BJ (cell line): ENCODE results near the genes FAM118A, RIBC2, FBLN1 and ATXN10.

DNA sequence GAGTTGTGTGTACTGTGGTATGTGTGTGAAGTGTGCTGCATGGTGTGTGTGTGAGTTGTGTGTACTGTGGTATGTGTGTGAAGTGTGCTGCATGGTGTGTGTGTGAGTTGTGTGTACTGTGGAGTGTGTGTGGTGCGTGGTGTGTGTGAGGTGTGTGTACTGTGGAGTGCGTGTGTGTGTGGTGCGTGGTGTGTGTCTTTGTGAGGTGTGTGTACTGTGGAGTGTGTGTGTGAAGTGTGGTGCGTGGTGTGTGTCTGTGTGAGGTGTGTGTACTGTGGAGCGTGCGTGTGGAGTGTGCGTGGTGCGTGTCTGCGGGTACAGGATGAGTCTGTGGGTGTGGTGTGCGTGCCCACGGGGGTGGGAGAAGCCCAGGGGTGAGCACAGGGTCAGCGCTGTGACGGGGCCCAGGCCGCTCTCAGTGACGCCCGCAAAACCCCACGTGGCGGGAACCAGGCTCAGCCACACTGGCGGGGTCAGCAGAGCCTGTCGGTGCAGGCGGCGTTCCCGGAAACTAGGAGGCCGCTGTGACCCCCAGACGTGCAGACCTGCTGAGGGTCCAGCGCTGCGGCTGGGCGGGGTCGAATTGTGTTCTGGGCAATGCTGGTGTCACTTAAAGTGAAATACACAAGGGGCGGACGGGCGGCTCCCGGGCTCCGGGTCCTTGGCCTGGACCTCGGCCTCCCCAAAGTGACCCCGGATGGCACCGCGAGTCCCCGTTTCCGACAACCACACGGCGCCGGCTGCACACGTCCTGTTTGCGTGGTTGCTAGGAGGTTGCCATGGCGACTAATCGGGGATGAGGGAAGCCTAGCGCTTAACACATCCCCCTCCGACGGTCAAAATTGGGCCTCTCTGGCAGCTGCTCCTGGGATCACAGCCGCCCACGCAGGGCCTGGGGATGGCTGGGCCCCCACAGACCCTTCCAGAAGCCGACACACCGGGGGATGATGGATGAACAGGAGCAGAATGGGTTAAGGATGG is 81.9 kb upstream of the PRR5 start:
- CAGE, long polyA plus RNA = no peak
- RRBS = 14% methylated on average over 10 of the region's 54 CpGs

DNA sequence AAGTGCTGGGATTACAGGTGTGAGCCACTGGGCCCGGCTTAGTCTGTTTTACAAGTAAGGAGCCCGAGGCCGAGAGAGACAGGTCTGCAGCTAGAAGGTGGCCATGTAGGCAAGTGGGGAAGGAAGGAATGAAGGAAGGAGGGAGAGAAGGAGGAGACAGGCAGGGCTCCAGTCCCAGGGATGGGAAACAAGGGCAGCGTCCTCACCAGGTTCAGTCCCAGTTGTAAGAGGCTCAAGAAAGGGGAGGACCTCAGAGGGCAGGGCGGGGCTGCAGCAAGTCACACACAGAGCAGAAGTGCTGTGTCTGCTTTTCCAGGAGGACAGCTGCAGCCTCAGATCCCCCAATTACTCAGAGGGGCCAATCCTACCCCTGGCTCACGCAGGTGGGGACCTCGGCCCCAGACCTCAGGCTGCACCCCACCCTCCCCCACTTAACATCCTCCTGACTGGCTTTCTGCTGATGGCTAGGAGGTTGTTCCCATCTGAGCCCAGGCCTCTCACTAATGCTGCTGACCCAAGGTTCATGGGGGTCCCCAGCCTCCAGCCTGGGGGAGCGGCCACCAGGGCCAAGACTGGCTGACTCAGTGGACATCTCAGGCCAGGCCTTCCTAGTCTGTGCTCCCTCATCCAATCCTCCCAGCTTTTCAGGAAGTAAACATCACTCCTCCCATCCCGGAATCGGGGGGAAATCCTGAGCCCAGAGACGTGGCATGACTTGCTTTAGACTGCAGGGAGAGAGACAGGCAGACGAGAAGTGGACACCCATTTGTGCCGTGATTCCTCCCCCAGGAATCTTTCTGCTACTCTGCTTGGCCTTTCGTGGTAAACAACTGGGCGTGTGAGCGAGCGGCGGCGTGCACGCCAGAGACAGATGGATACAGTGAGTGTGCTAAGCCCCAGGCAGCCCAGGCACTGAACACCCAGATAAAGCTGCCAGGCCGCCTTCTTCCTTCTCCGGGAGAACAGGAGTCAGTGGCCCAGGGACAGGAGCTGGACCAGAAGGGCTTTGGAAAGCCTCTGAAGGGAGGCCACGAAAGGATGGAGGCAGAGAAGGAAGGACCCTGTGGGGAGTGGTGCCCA is 53.4 kb upstream of the PRR5 start:
- CAGE, long polyA plus RNA = no peak
- RRBS = no CpG with 5 or more reads among the region's 23 CpGs

GRCh38 chr22:44729273-44730280 is 22.8 kb upstream of the ARHGAP8 start:
- CAGE, long polyA plus RNA = no peak
- RRBS = 14% methylated on average over 13 of the region's 54 CpGs

- CAGE, long polyA plus RNA = no peak
- RRBS = no CpG with 5 or more reads among the region's 5 CpGs
These were observed 79.6 kb downstream of the PHF21B start for GRCh38 chr22:44930212-44930673.

GRCh38 chr22:44994877-44995448 is 14.8 kb downstream of the PHF21B start:
- CAGE, long polyA plus RNA = no peak
- RRBS = no CpG with 5 or more reads among the region's 14 CpGs

GRCh38 chr22:45249237-45249646 is 8.5 kb upstream of the KIAA0930 start:
- CAGE, long polyA plus RNA = no peak
- RRBS = no CpG with 5 or more reads among the region's 8 CpGs

DNA sequence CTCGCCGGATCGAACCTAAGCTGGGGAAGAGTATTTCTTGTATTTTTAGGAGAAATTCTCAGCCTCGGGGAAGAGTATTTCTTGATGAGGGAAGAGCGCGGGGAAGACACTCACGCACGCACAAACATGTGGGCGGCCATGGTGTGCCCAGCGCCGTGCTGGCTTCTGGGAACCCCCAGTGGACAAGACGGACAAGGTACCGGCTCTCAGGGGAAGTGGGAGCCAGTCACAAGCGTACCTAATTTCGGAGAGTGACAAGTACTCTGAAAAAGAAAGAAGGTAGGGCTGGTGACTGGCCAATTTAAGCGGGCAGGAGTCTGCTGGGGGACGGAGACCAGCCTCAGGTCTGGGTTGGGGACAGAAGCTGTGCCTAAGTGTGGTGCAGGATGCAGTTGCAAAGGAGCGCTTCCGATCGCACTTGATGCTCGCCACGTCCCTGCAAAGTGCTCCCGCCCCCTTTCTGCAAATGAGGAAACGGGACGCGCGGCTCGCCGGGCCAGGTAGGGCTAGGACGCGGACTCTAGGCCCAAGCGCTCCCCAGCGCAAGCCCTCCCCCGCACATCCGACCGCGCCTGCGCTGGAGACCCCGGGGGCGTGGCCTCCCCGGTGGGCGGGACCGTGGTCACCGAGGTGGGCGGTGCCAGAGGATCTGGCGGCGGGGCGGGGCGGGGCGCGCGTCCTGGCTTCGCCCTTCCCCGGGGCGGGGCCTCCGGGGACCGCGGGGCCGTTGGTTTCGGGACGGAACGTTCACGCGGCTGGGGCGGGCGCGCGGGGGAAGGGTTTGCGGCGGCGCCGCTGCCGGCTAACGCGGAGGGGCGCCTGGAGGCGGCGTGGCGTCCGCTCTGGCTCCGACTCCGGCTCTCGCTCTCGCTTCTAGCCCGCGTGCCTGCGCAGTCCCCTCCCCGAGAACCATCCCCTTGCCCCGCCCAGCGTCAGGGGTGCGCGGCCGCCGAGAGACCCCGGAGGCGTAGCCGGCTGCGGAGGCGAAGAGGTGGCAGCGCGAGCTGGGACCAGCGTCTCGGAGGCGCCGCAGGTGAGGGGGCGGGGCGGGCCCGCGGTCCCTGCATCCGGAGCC is at the start of gene FAM118A:
Gene FAM118A (plus strand): TSS at position 784 of the 1,075 bp plus-strand sequence.
- CAGE, long polyA plus RNA = start-site peak on the plus strand centred at position 972 of the sequence, 5 bp wide, 19 and 11 reads in 2 replicates
- RRBS = 1% methylated on average over 65 of the region's 110 CpGs

- CAGE, long polyA plus RNA = start-site peak on the plus strand at chr22:45413685-45413719, 21 and 18 reads in 2 replicates
- RRBS = 50% methylated on average over 15 of the region's 77 CpGs
These were observed at the start of gene RIBC2 for GRCh38 chr22:45413288-45414369. Gene RIBC2, plus strand, starts transcription at chr22:45413693.

DNA sequence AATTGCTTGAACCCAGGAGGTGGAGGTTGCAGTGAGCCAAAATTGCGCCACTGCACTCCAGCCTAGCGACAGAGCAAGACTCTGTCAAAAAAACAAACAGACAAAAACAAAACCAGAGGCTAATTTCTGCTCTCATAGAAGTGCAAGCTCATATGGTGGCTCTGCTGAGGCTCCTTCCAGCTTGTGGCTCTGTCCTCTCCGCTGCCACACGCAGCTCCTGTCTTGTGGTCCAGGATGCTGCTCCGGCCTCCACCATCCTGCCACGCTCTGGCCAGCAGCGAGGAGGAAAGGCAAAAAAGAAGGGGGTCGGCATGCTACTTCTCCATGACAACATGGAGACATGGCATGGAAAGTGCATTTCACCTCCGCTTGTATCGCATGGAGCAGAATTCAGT is 19.7 kb downstream of the RIBC2 start:
- CAGE, long polyA plus RNA = no peak
- RRBS = no CpG with 5 or more reads among the region's 10 CpGs

GRCh38 chr22:45502350-45503086 is at the start of gene FBLN1:
Gene FBLN1, plus strand, starts transcription at chr22:45502883.
- CAGE, long polyA plus RNA = start-site peak on the plus strand at chr22:45502900-45502906, 30 and 19 reads in 2 replicates
- RRBS = 1% methylated on average over 58 of the region's 87 CpGs

- CAGE, long polyA plus RNA = no peak
- RRBS = no CpG with 5 or more reads among the region's 17 CpGs
These were observed 1.1 kb downstream of the FBLN1 start for GRCh38 chr22:45503668-45504212.

DNA sequence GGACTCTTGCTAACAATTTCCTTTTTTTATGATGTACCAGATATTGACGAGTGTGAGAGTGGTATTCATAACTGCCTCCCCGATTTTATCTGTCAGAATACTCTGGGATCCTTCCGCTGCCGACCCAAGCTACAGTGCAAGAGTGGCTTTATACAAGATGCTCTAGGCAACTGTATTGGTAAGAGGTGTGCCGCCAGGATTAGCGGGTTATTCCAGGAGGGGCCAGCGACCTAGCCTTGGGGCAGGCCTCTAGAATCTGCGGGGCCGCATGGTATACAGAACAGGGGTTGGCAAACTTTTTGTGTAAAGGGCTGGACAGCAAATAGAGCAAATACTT is 32.4 kb downstream of the FBLN1 start:
- CAGE, long polyA plus RNA = no peak
- RRBS = no CpG with 5 or more reads among the region's 9 CpGs

DNA sequence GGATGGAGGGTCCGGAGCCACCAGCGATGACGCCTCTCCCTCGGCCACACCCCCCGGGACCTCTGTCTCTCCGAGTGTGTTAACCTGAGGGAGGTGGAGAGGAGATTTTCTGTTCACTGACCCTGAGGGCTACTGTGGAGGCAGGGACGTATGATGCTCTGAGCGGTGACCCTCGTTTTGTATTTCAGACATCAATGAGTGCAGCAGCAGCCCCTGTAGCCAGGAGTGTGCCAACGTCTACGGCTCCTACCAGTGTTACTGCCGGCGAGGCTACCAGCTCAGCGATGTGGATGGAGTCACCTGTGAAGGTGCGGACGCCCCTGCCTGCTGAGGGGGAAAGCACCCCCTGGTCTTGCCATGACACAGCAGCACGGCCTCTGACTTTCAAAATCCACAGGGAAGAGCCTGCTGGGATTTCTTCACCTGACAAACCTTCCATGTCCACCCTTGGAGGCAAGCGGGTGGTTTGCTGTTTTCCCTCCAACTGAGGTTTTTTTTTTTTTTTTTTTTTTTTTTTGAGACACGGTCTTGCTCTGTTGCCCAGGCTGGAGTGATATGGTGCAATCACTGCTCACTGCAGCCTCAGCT is 44.3 kb downstream of the FBLN1 start:
- CAGE, long polyA plus RNA = no peak
- RRBS = 92% methylated on average over 5 of the region's 19 CpGs

DNA sequence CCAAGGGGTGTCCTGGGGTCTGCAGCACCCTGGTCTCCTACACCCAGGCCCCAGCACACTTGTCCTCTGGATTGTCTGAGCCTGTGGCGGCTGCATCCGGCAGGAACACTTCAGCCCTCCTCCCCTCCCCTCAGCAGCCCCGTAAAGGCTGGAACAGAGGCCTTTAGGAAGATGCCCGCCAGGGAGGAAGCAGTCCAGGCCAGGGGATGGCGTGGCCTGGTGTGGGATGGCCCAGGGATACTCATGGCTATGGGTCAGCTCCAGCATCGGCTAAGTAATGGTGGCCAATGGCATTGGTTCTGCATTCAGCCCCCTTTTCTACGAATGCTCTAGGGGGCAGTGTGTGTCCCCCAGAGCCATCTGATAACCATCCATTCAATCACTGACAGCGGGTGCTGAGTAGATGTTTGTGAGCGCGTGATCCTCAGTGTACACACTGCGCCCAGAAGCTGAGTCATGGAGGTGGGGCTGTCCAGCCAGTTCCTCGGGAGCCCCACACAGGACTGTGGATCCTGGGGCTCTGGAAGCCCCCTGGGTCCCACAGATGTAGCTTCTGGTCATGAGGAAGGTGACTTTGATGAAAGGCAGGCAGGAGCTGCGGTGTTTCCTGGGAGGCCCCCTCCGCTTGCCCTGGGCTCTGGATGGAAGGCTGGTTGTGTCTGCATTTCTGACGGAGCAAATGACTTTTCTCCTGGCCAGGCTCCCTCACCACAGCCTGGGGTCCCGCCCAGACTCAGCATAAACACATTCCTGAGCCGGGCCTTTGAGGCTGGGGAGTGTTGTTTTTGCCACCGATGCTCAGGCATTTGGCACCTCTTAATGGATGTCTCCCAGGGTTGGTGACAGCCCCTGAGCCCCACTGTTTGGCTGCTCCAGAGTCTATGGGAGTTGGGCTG is 46.5 kb downstream of the FBLN1 start:
- CAGE, long polyA plus RNA = no peak
- RRBS = no CpG with 5 or more reads among the region's 18 CpGs

DNA sequence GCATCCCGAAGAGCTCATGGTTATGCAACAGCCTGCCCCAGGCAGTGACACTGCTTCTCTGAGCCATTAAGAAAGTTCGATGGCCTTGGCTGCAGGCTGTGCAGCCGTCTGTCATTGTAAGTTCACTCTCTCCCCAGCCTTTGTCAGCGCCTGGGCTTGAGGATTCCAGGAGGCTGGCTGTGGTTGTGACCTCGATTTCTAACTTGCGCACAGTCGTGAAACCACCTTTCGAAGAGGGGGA is 48.9 kb downstream of the FBLN1 start:
- CAGE, long polyA plus RNA = no peak
- RRBS = no CpG with 5 or more reads among the region's 8 CpGs

DNA sequence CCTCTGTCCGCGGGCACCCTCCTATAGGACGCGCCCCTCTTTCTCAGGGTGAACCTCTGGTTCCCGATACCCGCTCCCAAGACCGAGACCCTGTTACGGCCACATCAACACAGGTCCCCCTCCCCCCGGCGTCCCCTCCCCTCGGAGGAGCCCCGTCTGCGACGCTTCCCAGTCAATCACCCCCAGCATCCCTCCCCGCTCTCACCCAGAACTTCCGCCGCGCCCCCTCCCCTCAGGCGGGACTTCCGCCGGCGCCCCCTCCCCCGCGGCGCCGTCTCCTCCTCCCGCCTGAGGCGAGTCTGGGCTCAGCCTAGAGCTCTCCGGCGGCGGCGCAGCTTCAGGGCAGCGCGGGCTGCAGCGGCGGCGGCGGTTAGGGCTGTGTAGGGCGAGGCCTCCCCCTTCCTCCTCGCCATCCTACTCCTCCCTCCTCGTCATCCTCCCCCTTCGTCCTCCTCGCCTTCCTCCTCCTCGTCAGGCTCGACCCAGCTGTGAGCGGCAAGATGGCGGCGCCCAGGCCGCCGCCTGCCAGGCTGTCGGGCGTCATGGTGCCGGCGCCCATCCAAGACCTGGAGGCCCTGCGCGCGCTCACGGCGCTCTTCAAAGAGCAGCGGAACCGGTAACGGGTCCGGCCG is at the start of gene ATXN10:
Gene ATXN10 (plus strand): TSS at position 271 of the 632 bp plus-strand sequence.
- CAGE, long polyA plus RNA = start-site peak on the plus strand centred at position 300 of the sequence, 83 bp wide, 306 and 89 reads in 2 replicates; start-site peak on the plus strand centred at position 477 of the sequence, 34 bp wide, 246 and 141 reads in 2 replicates
- RRBS = 2% methylated on average over 17 of the region's 64 CpGs

GRCh38 chr22:45683378-45683577 is 11.6 kb downstream of the ATXN10 start:
- CAGE, long polyA plus RNA = no peak
- RRBS = no CpG with 5 or more reads among the region's 3 CpGs

DNA sequence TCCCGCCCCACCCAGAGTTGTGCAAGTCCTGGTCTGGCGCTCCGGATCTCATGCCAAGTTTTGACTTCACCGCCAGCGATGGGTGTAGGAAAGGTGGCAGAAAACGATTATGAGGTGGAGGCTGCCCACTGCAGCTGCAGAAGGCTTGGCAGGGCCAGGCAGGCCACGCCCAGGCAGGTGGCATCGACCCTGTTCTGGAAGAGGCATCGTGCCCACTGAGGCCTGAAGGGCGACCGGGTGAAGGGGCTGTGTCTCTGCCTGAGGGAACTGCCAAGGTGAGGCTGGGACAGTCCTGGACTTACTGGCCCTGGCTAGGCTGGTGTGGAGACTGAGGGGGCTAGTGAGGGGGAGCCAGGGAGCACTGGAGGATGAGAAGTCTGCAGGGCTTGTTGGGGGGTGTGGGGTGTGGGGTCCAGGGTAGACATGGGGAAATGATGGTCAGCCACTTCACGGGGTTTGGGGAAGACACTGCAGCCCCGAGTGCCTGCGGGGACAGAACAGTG is 64.9 kb downstream of the WNT7B start:
- CAGE, long polyA plus RNA = no peak
- RRBS = no CpG with 5 or more reads among the region's 14 CpGs

DNA sequence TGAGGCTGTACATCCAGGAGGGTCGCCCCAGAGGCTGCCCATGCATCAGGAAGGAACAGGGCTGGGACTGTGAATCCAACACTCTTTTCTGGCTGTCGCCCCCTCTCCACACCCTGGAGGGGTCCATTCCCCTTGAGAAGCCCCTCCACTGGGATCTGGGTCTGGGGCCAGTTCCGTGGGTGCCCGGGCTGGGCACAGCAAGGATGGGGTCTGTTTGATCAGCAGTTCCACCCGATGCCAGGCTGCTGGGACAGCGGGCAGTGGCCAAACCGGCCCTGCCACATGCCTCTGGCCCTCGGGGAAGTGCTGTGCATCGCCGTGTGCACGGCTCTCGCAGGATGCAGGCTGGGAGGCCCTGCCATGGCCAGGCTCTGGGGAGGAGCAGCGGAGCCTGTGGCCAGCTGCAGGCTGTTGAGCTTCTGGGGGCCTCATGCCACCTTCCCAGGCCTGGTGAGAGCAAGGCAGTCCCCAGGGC is 57.5 kb downstream of the WNT7B start:
- CAGE, long polyA plus RNA = no peak
- RRBS = 69% methylated on average over 3 of the region's 13 CpGs

DNA sequence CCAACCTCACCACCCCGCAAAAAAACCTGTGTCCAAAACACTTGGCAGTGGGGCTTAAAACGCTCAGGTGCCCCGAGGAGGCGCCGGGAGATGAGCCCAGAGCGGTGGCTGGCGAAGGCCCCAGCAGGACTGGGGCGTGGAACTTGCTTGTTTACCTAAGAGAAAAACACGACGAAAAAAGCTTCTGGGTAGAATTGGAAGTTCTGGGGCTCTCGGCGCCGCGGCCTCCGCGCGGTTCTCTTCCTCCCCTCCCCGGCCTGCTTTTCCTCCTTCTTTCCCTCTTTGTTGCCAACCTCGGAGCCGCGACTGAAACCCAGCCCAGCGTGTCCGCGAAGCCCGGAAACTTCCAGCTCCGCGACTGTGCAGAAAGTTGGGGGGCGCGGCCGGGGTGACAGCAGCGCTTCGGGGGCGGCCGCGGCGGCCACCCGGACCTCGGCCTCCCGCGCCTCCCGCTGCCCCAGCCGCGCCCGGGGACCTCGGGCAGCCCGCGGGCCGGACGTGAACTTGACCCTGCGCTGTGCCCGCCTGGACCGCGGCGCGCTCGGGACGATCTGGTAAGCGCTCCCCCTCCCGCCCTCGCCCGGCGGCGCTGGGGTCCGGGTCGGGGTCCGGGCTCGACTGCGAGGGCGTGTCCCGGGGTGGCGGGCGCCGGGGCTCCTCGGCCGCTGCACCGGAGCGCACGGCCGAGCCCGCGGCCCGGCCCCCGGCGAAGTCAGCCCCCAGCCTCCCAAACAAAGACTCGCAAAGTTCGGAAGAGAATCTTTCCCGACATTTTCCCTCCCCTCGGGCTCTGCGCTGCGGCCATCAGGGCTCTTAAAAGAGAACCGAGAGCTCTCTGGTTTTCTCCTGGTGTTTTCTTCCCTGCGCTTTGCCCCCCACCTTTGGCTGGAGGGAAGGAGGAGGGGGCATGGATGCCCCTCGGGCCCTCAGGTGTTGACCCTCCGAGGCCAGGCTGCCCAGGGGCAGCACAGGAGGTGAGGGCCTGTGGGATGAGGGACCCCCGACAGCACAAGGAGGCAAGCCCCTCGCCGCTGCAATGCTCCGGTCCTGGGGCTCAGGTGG is 67.8 kb upstream of the WNT7B start:
- CAGE, long polyA plus RNA = no peak
- RRBS = 1% methylated on average over 33 of the region's 98 CpGs